Fibroblast of the aortic adventitia (primary cell): ENCODE results near the genes PODNL1 and GIPC1.

DNA sequence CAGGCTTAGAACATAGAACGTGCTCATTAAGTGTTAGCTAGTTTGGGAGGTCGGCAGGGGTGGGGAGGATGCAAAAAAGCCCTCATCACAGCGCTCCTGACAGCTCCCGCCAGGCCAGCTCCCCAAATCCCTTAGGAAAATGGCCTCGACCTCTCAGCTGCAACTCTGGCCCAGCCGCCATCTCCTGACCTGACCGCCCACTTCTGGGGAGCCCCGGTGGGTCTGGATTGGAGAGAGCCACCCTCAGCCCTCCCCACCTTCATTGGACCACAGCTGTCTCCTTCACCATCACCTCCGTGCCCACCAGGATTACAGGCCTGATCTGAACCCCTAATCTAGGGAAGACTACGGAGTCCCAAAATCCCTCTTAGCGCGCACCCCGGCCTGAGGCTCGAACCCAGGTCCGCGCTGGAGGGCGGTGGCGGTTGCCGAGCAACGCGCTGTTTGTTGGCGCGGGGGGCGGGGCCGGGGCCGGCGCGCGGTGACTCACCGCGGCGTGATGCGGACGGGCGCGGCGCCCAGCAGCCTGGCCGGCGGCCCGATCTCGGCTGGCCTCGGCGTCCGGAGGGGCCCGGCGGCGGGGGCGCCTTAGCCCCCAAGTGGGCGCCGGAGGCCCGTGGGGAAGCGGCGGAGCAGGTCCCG, 26.7 kb upstream of the NANOS3 start:
- CAGE, long polyA plus RNA = no peak

DNA sequence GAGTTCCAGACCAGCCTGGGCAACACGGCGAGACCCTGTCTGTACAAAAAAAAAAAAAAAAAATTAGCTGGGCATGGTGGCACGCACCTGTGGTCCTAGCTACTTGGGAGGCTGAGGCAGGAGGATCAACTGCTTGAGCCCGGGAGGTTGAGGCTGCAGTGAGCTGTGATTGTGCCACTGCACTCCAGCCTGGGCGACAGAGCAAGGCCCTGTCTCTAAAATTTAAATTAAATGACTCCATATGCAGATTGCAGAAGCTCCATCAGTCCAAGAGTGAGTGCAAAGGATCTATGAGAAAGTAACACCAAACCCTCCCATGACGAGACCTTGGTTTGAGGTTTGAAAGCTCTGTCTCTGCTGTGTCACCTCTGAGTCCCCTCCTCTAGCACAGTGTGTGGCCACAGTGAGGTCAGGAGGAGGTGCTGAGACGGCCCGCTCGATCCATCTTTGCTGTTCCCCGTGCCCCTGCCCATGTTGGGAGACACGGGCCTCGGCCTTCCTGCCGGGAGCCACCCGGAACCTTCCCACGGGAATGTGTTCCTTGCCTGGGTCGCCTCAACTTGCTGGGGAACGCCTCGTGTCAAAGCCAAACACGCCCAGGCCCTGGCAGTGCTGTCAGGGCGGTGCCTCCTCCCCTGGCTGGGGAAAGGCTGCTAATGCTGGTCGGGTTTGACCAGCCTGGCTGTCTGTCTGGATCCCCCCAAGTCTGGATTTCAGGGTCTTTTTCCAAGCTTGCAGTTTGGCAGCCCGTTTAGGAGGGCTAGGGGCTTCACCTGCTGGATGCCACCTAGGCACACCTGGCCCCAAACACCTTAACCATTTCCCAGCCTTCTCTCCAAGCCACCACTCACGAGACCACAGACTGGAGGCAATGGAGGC, 10.1 kb downstream of the NANOS3 start:
- CAGE, long polyA plus RNA = no peak

DNA sequence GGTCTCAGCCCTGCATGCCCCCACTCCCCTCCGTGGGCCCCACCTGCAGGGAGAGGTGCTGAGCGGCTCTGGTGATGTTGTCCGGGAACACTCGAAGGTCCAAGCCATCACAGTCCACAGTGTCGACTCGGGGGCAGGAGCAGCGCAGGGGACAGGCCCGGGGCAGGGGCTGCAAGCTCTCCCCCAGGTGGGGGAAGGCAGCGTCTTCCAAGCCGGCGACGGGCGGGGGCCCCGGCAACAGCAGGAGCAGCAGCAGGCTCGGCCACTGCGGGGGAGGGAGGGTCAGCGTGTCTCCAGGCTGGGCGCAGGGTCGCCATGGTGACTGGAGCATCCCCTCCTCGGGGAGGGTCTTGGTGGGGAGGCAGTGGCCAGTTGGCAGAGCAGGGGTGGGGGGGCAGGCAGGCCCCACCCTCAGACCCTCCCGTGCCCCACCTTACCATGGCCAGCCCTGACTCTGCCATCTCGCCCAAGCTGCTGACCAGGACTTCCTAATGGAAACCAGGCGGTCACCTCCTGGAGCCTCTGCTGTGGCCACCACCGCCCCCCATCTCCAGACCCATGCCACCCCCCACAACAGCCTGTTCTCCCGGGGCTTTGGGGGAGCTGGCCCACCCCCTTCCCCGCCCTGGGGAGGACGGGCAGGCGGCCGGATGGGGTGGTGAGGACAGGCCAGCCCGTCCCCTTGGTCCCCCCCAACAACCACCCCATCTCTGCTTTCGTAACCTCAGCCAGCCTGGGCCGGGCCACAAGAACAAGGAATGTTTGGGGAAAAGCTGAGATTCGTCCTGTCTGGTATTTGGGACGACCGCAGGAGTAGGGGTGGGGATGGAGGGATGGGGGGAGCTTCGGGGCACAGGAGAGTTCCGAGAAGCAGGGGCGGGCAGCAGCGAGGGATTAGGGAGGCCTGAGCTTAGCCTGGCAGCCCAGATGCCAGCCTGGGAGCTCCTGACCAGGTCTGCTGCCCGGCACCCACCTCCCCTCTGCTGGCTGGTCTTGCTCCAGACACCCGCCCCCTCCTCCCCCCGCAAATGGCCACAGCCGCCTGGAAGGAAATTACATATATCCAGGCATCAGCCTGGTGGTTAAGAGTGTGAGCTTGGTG, at the start of gene PODNL1:
Gene PODNL1 (minus strand): TSS at position 676 of the 1,102 bp plus-strand sequence.
- CAGE, long polyA plus RNA = no peak

DNA sequence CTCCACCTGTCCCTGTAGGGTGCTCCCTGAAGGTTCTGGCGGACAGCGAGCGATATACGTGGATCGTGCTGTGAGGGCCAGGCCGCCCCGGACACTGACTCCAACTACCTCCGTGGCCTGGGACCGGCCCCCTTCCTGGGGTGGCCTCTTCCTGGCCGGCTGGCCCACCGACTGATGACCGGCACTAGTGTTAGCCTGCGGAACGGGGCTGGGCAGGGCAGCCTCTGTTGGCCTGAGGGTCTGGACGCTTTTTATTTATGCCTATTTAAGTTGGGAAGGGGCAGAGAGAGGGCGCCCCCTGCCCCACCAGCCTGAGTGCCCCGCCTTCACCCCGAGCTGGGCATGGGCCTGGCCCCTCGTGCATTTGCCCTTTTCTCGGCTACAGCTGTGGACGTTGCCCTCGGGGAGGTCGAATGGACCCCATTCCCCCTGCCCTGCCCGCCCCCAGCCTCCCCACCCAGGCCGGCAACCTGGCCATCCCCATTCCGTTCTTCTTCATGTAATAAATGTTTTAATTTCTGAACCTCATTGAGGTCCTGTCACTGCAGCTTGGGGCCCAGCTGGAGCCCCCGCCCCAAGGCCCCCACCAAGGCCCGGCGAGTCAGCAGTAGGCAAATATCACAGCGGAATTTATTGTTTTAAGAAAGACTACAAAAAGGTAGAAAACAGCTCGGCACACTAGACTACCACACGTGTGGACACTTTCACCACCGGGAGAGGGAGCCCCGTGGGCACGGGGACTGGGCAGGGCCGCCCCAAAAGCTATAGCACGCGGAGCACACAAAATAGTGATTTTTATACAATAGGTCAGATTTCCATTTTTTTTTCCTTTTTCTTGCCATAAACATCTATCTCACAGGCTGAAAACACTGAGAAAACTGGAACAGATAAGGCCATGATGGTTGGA, 8.9 kb downstream of the DCAF15 start:
- CAGE, long polyA plus RNA = no peak

- CAGE, long polyA plus RNA = no peak
Measured at GRCh38 chr19:13983046-13983868, 22.9 kb downstream of the RFX1 start.

- CAGE, long polyA plus RNA = no peak
Measured at GRCh38 chr19:13995154-13995784, 10.9 kb downstream of the RFX1 start.

- CAGE, long polyA plus RNA = no peak
Measured at GRCh38 chr19:14003700-14004037, 2.5 kb downstream of the RFX1 start.

DNA sequence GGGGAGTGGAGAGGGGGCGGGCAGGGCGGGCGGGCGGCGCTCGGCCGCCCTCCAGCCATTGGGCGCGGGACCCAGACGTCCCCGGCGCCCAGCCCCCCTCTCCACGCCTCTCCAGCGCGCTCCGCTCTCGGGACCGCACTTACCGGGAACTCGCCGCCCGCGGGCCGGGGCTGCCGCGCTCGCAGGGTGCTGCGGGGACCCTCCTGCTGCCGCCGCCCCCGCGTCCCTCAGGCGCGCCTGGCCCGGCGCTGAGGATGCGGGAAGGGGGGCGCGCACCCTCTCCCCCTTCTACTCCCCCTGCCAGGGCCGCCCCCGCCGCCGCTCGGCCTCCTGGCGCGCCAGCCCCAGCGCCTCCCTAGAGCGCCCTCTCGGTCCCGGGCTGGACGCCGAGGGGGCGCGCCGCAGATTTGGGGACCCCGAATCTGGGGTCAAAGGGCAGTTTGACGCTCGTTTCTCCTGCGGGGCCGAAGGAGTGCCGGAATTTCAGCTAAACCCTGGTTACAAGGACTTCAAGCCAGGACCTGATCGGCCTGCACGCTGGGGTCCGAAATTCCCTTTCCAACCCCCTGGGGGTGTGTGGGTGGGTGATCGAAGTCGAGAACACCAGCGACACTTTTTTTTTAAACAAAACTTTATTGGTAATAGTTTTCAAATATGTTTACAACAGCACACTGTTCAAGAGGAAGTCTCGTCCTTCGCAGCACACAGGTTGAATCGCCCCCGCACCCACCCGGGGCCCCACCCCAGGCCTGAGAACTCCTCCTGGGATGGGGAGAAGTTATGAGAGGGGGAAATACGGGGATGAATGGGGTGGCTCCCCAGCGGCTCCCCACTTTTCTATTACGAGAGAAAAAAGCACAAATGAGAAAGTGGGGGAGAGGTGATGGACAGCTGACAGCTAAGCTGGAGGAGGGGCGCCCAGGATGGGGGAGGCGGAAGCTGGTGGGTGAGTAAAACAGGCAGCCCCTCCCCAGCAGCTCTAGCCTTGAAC, 5.8 kb upstream of the C19orf67 start:
- CAGE, long polyA plus RNA = no peak

GRCh38 chr19:14117948-14119192, 808 bp upstream of the PRKACA start:
- CAGE, long polyA plus RNA = no peak

DNA sequence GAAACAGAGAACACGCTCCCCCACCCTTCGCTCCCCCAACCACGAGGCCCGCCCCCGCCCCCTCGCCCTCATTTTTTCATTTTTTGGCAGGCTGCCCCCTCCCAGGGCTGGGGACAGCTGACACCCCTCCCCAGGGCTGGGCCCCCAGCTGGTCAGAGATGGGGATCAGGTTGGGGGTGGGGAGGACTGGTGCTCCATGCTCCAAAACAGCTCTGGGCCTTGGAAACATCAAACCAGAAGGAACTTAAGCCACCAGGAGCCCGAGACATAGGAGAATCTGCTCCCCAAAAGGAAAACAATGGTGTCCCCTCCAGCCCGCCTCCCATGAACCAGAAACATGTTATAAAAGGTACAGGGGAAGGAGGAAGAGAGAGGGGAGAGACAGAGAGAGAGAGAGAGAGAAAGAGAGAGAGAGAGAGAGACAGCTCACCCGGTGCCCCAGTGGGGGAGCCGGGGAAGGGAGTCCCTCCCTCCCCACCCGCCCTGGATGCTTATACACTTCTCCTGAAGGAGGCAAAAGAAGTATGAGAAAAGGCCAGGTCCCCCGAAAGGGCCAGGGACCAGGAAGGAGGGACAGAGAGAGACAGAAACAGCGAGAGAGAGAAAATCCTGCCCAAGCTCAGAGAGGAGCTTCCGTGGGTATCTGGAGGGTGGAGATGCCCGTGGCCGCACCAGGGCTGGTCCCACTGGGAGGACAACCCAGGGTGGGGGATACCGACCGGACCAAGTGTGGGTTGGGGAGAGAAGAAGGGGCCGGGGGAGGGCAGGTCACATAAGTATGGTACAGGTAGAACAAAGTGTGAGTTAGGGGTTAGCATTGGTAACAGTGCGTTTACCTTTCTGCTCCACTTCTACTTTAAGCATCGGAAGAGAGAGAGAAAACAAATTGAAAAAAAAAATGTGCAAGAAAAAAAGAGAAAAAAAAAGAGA, 30.1 kb upstream of the ASF1B start:
- CAGE, long polyA plus RNA = no peak

- CAGE, long polyA plus RNA = no peak
Measured at GRCh38 chr19:14206462-14207766, 945 bp upstream of the ADGRL1 start.

DNA sequence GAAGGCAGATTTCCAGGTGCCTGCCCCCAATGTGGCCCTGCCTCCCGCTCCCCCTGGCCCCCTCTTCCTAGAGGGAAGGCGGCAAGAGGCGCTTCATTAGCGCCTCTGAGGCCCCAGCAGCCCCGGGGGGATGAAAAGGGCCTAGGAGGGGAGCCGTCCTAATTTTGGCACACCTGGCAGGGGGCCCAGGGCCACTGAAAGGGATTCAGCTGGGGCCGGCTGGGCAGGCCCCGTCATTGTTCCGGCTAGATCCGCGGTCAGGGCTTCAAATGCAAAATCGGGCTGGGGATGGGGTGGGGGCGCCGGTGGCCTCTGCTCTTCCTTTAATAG, 41.5 kb upstream of the ADGRL1 start:
- CAGE, long polyA plus RNA = no peak

DNA sequence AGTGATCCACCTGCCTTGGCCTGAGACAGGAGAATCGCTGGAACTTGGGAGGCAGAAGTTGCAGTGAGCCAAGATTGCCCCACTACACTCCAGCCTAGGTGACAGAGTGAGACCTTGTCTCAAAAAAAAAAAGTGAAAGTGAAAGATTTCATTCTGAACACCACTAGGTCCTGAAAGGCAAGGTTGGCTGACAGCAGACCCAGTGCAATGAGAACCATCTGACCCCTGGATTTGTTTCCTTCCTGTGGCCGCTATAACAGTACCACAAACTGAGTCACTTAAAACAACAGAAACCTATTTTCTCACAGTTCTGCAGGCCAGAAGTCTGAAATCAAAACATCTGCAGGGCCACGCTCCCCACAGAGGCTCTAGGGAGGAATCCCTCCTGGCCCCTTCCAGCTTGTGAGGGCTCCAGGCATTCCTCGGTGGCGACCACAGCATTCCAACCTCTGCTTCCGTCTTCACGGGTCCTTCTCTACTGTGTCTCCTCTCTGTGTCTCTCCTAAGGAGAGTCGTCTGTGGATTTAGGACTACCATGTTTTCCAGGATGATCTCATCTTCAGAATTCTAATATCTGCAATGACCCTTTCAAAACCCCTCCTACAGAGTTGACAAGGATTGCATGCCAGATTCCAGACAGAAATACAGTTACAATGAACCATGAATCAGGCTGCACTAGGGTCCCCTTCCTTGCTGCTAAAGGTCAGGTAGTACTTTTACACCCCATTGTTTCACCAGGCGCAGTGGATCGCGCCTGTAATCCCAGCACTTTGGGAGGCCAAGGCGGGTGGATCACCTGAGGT, 78.0 kb upstream of the ADGRL1 start:
- CAGE, long polyA plus RNA = no peak

DNA sequence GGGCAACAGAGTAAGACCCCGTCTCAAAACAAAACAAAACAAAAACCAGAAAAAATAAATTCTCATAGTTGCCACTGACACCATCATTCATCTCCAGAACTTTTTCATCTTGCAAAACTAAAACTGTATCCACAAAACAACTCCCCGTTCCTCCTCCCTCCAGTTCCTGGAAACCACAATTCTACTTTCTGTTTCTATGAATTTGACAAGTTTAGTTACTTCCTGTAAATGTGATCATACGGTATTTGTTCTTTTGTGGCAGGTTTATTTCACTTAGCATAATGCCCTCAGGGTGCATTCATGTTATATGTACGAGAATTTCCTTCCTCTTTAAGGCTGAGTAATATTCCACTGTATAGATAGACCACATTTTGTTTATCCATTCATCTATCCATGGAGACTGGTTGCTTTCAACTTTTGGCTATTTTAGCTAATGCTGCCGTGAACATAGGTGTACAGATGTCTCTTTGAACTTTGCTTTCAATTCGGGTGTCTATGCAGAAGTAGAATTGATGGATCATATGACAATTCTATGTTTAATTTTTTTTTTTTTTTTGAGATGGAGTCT, 13.1 kb upstream of the ADGRE5 start:
- CAGE, long polyA plus RNA = no peak

DNA sequence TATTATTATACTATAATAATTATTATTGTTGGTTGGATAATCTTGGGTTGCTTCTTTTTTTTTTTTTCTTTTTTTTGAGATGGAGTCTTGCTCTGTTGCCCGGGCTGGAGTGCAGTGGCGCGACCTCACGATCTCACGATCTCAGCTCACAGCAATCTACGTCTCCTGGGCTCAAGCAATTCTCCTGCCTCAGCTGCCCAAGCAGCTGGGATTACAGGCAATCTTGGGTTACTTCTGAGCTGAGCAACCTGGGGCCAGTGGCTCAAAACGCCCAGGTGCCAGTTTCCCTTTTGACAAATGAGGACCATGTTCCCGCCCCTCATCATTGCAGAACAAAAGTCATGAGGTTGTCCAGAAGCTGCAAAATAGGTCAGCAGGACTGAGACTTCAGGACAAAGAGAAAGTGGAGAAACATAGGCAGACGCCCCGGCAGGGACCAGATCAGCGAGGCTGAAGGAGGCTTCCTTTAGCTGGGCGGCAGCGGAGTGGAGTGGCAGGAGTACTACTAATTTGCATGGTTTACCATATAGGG, 3.4 kb upstream of the ADGRE5 start:
- CAGE, long polyA plus RNA = no peak

- CAGE, long polyA plus RNA = no peak
Measured at GRCh38 chr19:14396252-14396657, 15.0 kb downstream of the ADGRE5 start.

DNA sequence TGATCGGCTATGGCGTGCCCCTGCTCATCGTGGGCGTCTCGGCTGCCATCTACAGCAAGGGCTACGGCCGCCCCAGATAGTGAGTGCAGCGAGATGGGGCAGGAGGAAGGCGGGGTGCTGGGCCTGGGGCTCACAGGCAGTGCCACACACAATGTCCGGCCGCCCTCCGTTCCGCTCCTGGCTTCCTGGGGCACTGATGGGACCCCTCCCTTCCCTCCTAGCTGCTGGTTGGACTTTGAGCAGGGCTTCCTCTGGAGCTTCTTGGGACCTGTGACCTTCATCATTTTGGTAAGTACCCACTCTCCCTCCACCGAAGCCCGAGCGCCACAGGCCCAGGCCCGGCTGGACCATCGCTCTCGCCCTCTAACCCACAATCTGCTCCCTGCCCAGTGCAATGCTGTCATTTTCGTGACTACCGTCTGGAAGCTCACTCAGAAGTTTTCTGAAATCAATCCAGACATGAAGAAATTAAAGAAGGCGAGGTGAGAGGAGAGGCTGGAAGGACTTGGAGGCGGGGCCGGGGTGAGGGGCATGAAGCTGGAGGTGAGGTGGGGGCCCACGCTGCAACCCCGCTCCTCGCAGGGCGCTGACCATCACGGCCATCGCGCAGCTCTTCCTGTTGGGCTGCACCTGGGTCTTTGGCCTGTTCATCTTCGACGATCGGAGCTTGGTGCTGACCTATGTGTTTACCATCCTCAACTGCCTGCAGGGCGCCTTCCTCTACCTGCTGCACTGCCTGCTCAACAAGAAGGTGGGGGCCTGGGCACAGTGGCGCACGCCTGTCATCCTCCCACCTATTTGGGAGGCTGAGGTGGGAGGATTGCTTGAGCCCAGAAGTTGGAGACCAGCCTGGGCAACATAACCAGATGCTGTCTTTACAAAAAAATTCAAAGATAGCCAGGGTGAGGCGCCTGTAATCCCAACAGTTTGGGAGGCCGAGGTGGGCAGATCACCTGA, 12.4 kb downstream of the DDX39A start:
- CAGE, long polyA plus RNA = no peak

- CAGE, long polyA plus RNA = no peak
Measured at GRCh38 chr19:14408238-14409008, 10.7 kb downstream of the DDX39A start.

- CAGE, long polyA plus RNA = no peak
Measured at GRCh38 chr19:14411326-14412298, 7.5 kb downstream of the DDX39A start.

- CAGE, long polyA plus RNA = no peak
Measured at GRCh38 chr19:14495701-14496699, at the start of gene GIPC1. Gene GIPC1 (minus strand): TSS chr19:14496127.